ENCODE data around the genes COL21A1 and PTP4A1.

DNA sequence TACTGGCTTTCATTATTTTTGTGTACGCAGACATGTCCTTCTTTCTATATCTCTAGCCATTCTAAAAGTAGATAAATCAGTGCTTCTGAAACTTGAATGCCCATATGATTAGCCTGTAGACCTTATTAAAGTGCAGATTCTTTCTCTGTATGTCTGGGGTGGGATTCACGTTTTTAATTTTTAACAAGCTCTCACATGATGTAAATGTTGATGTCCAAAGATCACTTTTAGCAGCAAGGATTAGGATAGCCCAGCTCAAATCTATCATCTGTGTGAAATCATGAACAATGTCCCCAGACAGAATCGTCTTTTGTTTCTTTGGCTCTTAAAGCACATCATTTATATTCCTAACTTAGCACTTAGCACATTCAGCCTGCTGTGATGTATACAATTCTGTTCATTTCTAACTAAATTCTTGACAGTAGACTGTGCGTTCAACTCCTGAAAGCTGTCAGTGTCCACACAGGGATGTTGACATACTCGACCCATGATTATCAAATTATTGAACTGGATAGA is 102.2 kb upstream of the MLIP start:
- PRO-cap = no peak

- PRO-cap = no peak
These were observed 73.8 kb upstream of the MLIP start for GRCh38 chr6:54037485-54037869.

GRCh38 chr6:55874290-55875250 is 820 bp downstream of the BMP5 start:
- PRO-cap = no peak

- PRO-cap = no peak
These were observed at the start of gene COL21A1 for GRCh38 chr6:56247239-56247900. Gene COL21A1, minus strand, starts transcription at chr6:56247580.

DNA sequence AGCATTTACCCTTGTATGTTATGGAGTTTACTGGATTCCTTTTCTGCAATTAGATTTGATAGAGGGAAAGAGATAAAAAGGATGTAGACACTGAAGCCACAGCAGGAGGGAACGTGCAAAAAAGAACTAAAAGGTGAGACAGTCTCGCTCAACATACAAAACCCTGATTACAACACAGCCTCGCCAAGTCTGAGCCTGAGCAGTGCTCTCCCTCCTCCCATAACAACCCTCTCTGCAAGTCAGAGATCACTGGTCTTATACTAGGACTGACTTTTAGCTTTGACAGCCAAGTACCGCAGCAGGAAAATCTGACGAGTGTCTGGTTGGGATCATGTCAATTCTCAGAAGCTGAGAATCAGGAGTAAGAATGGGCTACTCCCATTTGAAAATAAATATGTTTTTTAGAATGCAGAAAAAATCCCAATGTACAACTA is 118.7 kb upstream of the COL21A1 start:
- PRO-cap = no peak

- PRO-cap = no peak
These were observed 123.4 kb upstream of the COL21A1 start for GRCh38 chr6:56370504-56371472.

- PRO-cap = no peak
These were observed 250.3 kb upstream of the COL21A1 start for GRCh38 chr6:56497661-56498140.

DNA sequence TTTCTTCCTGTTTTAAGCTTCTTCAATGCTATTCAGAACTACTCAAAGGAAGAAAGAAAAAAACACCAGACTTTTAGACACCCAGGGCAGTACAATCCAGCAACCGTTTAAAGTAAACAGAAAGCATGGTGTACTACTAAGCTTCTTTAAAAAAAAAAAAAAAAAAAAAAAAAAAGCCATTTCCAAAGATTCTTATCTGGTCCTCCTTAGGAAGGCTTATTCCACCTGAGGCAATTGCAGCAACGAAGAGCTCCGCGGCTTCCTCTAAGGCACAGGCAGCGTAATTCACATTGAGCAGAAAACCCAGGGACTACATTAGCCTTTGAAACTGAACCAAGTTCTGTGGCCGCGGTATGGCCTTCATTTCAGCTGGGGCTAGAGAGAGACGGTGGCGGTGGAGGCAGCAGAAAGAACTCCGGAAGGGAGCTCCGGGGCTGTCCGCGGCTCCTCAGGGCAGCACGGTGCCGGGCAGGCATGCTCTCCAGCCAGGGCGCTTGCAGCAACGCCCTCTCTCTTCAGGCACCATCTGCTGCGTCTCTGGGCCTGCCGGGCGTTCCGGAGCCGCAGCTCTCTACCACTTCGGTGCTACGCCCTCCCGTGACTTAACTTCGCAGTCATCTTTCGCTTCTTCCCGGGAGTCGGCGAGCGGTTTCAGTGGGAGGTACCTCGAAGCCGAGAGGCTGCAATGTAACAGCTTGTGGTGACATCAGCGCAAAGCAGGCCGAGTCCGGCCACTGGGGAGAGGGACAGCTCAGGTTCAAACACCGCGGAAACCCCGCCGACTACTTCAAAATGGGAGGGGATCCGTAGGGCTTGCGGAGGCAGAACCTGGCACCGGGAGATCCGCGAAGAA is 295.1 kb upstream of the COL21A1 start:
- PRO-cap = bidirectional peak, plus-strand start at position 219 of the sequence, minus-strand start at position 109 of the sequence; bidirectional peak, plus-strand start at position 714 of the sequence, minus-strand start at position 604 of the sequence

DNA sequence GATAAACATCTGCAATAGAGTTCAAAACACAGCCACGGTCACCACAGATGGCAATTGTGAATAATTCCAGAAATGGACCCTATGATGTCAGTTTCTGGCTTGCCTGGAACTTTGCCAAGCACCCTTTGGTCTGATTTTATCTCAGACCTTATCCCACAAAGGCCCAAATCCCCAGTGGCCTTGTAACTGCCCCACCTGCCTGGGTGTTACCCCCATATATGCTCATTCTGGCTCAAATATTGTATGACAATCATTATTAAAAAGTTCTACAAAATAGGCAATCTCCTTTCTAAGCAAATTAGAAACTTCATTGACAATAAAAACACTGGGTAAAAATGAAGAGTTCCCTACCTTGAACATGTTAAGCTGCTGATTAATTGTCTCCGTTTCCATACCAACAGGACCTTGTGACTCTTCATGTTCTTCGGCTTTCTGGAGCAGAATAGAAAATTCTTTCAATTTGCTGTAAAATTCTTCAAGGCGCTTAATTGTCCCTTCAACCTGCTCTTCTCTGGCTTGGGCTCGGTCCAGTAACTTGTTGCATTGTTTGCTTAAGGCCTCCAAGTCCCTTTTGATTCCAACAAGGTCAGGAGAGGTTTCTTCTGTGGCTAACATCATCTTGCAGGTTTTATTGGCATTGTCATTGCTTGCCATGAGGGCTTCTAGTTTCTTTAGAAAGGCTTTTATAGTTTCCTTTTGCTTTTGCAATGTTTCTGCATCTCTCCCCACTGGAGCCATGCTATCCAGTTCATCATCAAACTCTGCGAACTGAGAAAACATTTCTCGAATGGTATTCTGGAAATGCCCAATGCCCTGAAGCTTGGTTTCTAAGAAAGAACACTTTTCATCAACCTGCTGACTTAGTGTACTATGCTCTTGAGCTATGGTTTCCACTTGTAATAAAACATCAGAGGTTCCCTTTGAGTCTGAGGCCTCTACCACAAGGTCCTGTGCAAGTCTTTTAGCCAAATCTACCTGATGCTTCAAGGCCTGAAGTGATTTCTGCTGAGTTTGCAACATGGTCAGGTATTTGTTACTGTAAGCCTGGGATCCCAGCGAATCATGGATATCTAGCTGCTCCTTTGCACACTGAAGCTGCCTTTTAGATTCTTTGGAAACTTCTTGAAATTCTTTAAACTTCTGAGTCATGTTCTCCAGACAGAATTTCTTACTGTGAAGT is 304.8 kb upstream of the COL21A1 start:
- PRO-cap = no peak

DNA sequence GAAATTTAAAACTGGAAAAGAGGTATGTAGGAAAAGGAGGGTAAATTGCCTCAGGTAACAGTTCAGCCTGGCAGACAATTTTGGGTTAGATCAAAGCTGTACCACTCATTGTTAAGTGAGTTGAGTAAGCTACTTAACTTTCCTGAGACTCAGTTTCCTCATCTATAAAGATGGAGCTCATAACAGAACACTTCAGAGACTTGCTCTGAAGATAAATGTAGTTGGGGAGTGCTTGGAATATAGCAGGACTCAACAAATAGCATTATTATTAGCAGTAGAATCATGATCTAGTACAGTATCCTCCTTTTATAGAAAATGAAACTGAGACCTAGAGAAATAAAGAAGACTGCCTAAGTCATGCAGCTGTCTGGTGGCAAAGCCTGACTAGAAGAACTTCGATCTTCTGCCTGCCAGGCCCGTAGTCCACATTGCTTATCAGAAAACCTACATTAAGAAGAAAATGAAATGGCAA is 265.6 kb downstream of the DST start:
- PRO-cap = no peak

DNA sequence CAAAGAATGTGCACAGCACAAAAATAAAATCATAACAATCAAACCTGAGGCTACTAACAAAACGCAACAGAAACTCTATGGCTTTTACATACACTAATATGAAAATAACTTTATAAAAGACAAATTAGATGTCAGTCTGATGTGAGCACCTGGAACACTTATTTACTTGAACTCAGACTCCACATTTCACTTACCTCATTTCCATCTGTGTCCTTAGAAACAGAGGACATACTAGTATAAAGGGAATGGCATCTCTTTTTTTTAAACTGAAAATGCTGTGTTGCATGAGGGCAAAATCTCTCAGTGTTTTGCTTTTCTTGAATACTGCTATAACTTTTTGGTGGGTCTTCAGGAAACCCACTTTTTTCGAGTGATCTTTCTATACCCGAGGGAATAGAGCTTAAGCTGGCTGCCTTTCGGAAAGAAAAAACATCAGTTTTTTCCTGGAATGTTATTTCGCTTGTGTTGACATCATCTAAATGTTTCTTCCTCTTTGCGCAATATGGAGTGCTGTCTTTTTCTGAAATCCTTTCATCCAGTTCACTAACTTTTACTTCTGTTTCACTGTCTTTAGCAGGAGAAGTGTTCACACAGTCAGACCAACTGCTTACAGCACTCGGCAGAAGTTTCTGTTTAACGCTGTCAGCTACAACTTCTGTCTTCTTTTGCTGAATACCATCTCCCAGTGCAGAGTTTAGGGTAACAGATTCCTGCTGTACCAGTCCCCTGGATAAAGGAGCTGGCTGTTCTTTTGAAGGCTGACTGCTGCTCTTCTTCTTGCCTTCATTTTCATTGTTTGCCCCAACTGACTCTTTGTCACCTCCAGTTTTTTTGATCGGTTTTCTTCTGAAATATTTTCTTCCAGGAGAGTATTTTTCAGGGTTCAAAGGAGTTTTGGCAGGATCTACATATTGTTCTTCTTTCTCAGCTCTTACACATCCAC is 262.2 kb downstream of the DST start:
- PRO-cap = no peak

- PRO-cap = no peak
These were observed 112.5 kb downstream of the DST start for GRCh38 chr6:56842042-56842536.

GRCh38 chr6:57100711-57101488 is 10.9 kb downstream of the ZNF451 start:
- PRO-cap = no peak

DNA sequence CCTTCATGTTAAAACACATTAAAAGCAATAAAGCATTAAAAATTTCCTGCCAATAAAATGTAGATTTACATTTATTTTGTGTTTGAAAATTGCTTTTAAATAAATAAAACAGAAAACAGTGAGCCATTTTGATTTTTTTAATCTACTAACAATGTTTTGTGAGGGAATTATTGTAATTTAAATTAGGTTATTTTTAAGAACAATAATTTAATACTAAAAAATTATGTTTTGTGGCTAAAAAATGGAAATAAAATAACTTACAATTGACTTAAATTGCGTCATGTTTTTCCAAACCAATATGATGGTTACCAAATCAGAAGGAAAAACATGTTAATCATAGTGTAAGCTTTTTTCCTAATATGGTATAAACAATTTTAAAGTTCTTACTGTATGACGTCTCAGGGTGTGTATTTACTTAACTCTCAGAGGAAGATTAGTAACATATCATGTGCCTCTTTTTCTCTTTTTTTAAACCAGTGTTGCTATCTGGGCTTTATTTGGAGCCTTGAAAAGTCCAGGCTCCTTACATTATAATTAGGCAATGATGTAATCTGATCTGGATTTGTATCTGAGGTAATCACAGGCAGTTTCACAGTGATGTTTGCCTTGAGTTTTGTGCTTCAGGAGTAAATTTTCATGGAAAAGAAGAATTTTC is 20.3 kb upstream of the RAB23 start:
- PRO-cap = no peak

DNA sequence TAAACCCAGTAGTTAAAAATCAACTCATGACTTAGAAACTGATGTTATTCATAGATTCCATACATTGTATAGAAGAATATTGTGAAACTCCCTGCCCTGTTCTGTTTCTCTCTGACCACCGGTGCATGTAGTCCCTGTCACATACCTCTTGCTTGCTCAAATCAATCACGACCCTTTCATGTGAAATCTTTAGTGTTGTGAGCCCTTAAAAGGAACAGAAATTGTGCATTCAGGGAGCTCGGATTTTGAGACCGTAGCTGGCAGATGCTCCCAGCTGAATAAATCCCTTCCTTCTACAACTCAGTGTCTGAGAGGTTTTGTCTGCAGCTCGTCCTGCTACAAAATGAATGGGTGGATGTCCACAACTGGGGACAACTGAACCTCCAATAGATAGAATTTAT is 480.3 kb upstream of the KHDRBS2 start:
- PRO-cap = no peak

- PRO-cap = no peak
These were observed 13.2 kb downstream of the LGSN start for GRCh38 chr6:63306559-63306999.

GRCh38 chr6:63439977-63440426 is 120.2 kb upstream of the LGSN start:
- PRO-cap = no peak

DNA sequence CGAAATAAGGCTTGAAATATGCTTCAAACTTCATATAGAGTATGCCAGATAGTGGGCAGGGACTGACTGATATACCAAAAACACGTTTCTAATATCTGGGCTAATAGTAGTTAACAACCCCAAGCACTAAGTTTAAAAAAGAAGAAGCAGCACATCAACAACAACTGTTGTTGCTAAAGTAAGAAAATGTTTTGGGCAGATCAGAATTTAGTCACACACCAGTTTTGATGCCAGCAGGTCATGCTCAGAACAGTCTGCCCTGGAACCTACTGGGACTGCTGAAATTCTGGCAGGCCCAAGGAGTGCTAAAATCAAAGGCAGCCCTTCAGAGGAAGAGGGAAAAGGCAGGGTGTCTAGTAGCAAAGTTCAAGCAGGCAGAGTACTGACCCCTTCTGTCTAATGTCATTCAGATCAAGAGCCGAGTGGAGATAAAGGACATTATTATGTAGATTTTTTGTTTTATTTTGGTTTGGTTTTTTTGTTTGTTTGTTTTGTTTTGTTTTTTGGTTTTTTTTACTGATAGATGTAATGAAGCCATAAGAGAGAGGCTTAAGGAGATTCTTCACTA is 96.6 kb upstream of the PTP4A1 start:
- PRO-cap = no peak

DNA sequence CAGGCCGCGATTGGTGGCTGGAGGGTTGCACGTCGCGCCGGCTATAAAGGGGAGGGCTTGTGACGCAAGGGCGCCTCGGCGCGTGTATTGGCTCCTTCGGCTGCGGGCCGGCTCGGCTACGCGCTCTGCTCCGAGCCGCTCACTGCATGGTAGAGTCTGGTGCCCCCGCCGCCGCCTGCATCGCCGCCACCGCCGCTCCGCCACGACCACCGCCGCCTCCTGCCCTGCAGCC is at the start of gene PTP4A1:
TSS of gene PTP4A1 (plus strand) at position 73 of the 232 bp plus-strand sequence.
- PRO-cap = bidirectional peak, plus-strand start at position 142 of the sequence, minus-strand start outside the sequence

- PRO-cap = no peak
These were observed 6.5 kb downstream of the PTP4A1 start for GRCh38 chr6:63578267-63579661.

Data from left ventricle myocardium (tissue), 1 donor.